ENCODE data around the genes KIRREL2, THAP8, ZNF875 and ZNF540.

DNA sequence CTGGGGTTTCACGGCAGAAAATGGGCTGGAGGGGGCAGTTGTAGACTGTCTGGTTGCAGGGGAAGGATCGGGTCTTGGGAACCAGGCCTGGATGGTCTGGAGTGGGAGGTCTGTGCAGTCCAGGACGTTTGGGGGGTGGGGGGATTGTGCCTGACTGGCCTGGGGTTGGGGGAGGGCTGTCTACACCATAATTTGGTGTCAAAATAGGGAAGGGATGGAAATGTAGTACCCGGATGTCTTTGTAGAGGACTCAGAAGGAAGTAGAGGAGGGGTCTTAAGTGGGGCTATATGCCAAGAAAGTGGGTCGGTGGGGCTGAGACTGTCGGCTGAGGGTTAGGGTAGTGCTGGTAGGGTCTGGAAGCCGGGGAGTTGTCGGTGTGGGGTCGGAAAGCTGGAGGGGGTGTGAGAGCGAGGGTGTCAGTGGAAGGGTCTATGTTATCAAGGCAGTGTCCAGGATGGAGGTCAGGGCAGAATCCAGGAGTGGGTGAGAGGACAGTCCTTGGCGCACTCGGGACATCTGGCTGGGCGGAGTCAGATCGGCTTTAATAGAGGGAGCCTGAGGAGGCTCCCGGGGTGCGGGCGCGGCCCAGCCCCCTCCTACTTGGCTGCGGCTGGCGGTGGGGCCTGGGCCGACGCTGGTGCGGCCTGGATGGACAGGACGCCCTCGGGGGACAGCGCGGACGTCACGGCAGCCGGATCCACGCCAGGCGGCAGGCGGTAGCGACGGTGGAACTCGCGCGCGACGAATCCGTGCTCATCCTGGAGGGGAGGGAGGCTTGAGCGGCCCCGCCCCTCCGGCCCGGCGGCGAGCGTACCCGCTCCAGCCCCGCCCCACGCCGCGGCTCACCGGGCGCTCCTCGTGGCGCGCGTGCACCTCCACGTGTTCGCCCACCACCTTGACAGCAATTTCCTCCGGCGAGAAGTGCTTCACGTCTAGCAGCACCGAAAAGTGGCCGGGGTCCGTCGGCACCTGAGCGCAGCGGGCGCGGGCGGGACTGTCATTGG, 1.6 kb downstream of the HSPB6 start:
- PRO-cap, result bidirectional peak, plus-strand start at position 600 of the sequence, minus-strand start at position 519 of the sequence
- RAMPAGE, long total RNA, 4 experiments, result start-site peak on the minus strand in 1 of 4 experiments, centred at position 904 of the sequence, 9 reads per replicate

- PRO-cap, result bidirectional peak, plus-strand start at chr19:35756551, minus-strand start at chr19:35756412
- RAMPAGE, long total RNA, 4 experiments, result no peak in any of the 4 experiments
Measured at GRCh38 chr19:35756162-35756615, 640 bp downstream of the HSPB6 start.

- PRO-cap, result no peak
- RAMPAGE, long total RNA, 4 experiments, result no peak in any of the 4 experiments
Measured at GRCh38 chr19:35767095-35768290, 7.9 kb upstream of the ARHGAP33 start.

DNA sequence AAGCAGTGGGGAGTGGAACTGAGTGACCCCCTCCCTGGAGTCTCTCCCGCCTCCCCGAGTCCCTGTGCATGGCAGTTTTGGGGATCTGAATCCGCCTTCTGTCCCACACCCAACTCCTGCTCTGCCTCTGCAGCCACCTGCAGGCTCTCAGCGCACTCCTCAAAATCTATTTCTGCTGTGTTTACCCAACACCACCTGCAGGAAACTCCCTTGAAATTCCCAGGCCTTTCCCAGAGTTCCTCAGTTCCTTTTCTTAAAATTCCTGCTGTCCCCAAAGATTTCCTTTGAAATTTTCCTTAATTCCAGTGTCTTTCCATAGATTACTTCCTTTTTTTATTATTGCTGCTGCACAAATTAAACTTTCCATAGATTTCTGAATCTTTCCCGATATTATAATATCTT, 6.0 kb downstream of the NPHS1 start:
- PRO-cap, result no peak
- RAMPAGE, long total RNA, 4 experiments, result no peak in any of the 4 experiments

- PRO-cap, result no peak
- RAMPAGE, long total RNA, 4 experiments, result no peak in any of the 4 experiments
Measured at GRCh38 chr19:35856592-35857643, at the start of gene KIRREL2. KIRREL2 (plus strand) TSS chr19:35856911.

- PRO-cap, result unidirectional peak, minus-strand start at chr19:35869774
- RAMPAGE, long total RNA, 4 experiments, result no peak in any of the 4 experiments
Measured at GRCh38 chr19:35869683-35870616, 1.6 kb downstream of the APLP1 start.

- PRO-cap, result no peak
- RAMPAGE, long total RNA, 4 experiments, result no peak in any of the 4 experiments
Measured at GRCh38 chr19:35898218-35898582, 4.1 kb upstream of the HCST start.

GRCh38 chr19:35900291-35900965, 1.9 kb upstream of the HCST start:
- PRO-cap, result bidirectional peak, plus-strand start at chr19:35900654, minus-strand start at chr19:35900540
- RAMPAGE, long total RNA, 4 experiments, result no peak in any of the 4 experiments

DNA sequence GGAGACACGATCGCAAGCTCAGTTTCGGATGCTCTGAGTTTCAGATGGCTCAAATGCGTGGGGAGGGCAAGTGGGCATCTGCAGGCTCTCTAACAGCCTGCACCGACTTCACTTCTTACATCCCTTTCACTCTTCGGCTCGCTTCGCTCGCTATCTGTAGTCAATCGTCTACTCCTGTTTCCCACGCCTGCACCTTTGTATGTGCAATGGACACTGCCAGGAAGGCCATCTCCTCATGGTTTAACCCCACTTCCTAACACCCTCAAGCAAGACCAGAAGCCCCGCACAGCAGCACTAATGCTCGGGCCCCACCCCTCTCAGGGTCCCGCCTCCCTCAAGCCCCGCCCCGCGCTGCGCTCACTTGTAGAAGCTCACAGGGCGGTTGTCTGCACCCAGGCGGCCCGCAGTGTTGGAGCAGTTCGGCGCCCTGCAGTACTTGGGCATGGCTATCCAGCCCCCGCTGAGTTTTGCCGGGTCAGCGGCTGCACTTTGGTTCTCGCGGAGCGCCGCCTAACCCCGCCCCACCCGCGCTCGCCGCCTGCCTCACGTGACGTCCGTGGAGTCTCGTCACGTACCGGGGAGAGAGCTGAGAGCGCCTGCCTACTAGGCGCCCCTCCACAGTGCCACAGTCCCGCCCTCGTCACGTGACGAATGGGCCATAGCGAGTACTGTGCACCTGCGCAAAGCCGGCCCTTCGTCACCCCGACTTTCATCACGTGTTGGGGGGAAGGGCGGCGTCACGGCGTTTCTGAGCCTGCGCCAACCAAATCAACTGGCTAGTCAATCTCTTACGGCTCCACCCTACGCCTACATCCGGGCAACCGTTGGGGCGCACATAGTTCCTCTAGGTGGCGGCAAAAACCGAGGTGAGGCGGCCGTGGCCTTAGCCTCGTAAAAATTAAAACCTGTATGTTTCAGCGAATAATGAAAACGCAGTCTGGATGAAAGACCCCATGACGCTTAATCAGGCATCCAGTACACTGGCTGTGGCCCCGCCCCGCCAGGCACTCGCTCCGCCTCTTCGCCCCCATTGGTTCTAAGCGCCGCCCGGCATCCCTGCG, at the start of gene THAP8:
TSS of gene THAP8 (minus strand) at position 512 of the 1,061 bp plus-strand sequence.
- PRO-cap, result bidirectional peak, plus-strand start at position 404 of the sequence, minus-strand start at position 296 of the sequence; bidirectional peak, plus-strand start outside the sequence, minus-strand start at position 962 of the sequence
- RAMPAGE, long total RNA, 4 experiments, result start-site peak on the minus strand in 4 of 4 experiments, centred at positions 502 to 636 of the sequence, 11 to 23 reads per replicate

DNA sequence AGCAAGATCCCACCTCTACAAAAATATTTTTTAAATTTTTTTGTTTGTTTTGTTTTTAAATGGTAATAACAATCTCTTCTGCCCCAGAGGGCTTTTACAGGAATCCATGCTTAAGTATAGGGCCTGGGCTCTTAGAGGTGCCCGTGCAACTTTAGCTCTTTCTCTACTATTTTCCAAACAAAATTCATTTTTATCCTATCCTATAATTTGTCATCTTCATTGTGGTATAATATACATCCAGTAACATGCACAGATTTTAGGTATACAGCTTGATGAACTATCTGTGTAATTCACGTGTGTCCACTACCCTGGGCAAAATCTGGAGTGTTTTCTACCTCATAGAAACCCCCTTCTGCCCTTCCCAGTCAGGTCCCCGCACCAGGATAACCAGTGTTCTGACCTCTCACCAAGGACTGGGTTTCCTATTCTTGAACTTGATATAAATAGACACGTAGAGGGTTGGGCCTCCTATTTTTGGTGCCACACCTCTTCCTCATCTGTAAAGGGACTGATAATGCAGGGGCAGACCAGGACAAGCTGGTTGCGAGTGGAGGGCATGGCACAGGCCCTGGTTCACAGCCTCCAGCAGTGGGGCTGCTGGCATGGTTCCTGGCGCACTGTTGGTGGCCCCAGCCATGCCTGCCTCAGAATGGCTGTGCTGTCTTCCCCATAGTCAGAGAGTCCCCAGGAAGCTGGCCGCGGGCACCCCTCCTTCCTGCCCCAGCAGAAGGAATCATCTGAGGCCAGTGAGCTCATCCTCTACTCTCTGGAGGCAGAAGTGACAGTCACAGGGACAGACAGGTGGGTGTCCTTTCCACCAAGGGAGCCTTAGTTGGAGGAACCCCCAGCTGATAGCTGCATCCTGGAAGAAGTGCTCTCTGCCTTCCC, 10.6 kb upstream of the OVOL3 start:
- PRO-cap, result no peak
- RAMPAGE, long total RNA, 4 experiments, result no peak in any of the 4 experiments

GRCh38 chr19:36155496-36156834, 3.7 kb upstream of the COX7A1 start:
- PRO-cap, result no peak
- RAMPAGE, long total RNA, 4 experiments, result no peak in any of the 4 experiments

GRCh38 chr19:36266401-36266991, 51.6 kb downstream of the ZNF146 start:
- PRO-cap, result no peak
- RAMPAGE, long total RNA, 4 experiments, result no peak in any of the 4 experiments

DNA sequence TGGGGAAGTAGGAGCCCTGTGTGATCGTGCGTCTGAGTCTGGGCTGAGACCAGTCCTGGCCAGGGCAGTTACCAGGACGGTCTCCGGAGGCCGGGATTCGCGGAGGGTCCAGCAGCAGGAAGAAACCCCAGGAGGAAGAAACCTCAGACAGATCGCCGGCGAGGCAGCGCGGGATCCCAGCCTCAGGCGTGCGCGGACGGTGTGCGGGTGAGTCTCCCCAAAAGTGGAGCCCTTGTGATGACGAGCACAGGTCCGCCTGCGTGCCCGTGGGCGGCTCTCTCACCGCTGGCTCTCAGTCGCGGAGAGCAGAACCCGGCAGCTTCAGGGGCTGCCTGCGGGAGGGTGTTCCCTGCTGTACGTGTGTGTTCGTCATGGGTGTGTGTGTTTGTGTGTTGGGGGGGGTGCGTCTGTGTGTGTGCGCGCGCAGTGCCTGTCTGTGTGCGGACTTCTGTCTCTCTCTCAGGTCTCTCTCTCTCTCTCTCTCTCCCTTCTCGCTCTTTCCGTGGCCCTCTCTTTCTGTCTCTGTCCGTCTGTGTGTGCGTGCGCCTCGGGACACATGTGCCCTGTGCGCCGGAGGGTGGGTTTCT, 56.9 kb downstream of the ZNF146 start:
- PRO-cap, result no peak
- RAMPAGE, long total RNA, 4 experiments, result no peak in any of the 4 experiments

DNA sequence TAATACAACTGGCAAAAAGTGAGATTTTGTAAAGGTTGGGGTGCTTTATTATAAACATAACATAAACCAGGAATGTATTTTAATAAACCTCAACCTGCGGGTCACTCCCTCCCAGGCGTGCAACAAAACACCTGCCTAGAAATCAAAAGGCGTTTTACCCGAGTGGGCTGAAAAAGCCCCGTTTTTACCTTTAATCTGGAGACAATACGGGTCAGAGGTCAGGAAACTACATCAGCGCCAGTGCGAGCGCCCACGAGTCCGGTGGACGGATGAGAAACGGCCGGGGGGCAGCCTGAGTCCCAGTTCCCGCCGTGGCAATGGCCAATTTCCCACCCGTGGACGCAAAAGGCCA, 47.8 kb downstream of the ZFP14 start:
- PRO-cap, result no peak
- RAMPAGE, long total RNA, 4 experiments, result no peak in any of the 4 experiments

DNA sequence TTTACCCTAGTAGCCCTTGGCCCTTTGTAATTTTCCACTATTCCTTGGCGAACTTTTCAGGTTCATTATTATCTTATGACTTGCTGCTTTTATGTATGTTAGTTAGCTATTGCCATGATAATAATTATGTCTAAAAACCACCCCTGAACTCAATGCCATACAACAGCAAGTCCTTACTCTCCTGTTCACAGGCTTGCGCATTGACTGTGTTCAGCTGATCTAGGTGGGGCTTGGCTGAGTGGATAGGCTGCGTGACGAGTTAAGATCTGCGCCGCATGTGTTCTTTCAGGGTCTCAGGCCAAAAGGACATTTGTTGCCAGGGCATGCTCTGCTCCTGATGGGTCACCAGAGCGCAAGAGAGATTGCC, 790 bp downstream of the ZNF568 start:
- PRO-cap, result no peak
- RAMPAGE, long total RNA, 4 experiments, result no peak in any of the 4 experiments

DNA sequence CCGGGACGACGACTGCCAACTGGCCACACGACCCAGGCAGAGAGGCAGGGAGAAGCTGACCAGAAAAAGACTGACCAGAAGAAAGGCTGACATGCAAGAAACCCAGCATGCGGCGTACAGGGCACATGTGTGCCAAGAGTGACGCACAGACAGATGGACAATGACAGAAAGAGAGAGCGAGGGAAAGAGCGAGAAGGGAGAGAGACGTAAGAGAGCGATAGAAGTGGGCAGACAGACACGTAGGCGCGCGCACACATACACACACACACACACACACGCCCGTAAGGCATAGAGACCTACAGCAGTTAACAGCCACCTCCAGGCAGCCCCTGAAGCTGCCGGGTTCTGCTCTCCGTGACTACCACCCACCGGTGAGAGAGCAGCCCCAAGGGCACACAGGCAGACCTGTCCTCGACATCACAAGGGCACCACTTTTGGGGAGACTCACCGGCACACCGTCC, 30.8 kb upstream of the ZNF875 start:
- PRO-cap, result no peak
- RAMPAGE, long total RNA, 4 experiments, result no peak in any of the 4 experiments

DNA sequence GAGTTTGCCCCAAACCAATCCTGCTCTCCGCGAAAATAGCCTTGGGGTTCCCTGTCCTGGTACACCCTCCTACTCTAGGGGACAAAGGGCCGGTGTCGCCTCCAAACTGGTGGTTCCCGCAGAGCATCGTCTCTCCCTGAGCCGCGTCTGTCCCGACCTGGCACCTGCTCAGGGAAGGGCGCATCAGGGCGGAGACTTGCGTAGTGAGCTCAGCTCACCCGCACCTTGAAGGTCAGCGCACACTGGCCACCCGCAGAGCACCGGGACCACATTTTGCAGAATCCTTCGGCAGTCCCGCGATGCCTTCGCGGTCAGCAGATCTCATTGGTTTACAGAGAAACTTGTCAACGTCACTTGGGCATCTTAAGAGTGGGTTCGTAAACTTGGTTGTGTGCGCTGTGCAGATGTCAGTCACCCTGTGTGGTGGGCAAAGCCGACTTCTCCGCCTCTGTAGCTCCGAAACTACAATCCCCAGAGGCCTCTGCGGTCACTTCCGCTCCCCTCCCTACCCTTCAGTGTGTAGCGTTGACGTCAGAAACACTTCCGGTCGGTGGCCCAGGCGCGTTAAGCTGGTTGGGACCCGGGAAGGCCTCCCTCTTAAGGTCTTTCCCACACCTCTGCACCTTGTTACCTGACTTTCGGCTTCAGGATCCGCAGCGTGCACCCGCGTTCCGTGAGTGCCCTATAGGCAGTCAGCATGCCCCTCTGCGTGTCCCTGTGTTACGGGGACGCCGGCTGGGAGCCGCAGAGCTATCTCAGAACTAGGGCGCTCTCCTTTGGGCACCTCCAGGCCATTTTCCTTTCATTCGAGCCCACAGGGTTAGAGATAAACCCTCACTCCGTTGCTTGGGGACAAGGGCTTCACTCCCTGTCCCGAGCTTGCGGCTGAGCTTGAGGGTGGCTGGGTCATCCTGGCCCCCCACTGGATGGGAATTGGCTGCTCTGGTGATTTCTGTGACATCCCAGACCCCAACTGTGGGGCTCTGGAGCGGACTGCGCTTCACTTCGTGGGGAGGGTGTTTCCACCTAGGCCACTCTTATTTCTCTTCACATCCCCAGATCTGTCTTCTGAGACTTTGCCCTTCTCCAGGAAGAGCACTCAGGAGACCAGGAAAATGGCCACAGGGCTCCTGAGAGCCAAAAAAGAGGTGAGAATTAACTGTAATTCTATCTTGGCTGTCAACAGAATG, at the start of gene ZNF875:
TSS of gene ZNF875 (plus strand) at position 540 of the 1,190 bp plus-strand sequence.
- PRO-cap, result unidirectional peak, plus-strand start at position 540 of the sequence
- RAMPAGE, long total RNA, 4 experiments, result no peak in any of the 4 experiments

GRCh38 chr19:37362624-37363329, 8.1 kb upstream of the ZNF527 start:
- PRO-cap, result no peak
- RAMPAGE, long total RNA, 4 experiments, result start-site peak on the plus strand in 1 of 4 experiments, at chr19:37362798-37362882 at its widest, 21 reads per replicate

- PRO-cap, result no peak
- RAMPAGE, long total RNA, 4 experiments, result no peak in any of the 4 experiments
Measured at GRCh38 chr19:37467647-37467847, 303 bp upstream of the ZNF569 start.

DNA sequence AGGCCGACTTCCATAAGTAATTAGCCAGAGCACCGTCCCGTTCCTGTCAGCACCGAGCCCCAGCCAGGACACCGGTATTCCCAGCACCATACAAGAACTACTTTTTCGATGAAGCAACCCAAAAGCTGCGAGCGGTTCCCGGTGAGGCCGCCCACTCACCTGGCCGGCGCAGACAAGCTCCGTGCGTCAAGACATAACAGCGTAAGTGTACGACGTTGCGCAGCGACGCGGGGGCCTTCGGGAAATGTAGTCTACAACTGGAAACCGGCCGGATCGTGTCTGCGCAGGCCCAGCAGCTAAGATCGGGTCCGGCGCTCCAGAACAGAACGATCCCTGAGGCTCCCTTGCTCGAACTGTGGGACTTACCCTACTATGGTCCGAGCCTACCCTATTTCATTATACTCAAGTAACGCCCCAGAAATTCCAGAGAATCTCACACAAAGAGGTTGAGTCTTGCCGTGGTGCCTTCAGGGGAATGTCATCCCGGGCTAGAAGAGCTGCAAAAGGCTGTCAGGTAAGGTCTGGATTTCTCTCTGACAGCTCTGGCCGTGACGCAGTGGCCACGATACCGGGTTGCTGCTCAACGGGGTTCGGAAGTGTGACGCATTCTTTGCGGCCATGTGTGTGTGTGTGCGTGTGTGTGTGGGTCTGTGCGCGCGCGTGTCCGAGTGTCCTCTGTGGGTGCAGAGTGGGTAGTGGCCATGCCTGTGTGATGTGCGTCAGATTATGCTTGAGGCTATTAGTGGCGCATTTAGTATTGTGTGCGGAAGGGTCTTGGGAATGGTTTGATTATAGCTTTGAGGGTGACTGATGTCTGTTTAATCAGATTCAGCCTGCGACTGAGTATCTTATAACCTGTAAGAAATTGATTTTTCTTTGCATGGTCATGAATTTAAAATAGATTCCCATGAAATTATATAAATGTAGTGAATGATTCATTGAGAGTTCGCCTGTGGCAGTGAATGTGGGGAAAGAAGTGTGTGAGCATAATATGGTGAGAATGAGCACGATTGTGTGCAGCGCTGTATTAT, at the start of gene ZNF540:
TSS of gene ZNF540 (plus strand) at position 295 of the 1,031 bp plus-strand sequence.
- PRO-cap, result bidirectional peak, plus-strand start at position 299 of the sequence, minus-strand start at position 174 of the sequence
- RAMPAGE, long total RNA, 4 experiments, result start-site peak on the plus strand in 3 of 4 experiments, centred at positions 275 to 310 of the sequence, 9 to 32 reads per replicate; start-site peak on the minus strand in 3 of 4 experiments, centred at positions 161 to 171 of the sequence, 16 to 49 reads per replicate